NALM6 (cell line): ENCODE data around the genes PRKAR2A and IP6K1.

DNA sequence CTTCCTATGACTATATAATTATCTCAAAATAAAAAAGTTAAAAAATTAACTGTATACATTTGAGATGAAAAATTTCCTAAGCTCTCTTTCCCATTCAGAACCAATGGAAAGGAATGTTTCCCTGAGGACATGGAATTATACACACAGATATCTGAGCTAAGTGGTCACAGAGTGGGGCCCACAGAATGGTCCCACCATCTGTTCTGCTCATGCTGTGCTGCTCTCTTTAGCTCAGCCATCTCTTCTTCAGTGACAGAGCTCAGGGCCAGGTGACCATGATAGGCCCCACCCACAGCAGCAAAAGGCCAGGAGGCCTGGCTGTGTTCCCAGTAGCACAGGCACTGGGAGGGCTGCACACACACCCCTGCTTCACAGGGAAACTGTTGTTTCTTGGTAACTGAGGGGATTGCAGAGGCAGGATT lies 4.9 kb upstream of the FBXW12 start:
- PRO-cap: no peak

- PRO-cap: bidirectional peak, plus-strand start at chr3:48429424, minus-strand start at chr3:48429489
Measured at GRCh38 chr3:48429195-48429678, 649 bp downstream of the PLXNB1 start.

DNA sequence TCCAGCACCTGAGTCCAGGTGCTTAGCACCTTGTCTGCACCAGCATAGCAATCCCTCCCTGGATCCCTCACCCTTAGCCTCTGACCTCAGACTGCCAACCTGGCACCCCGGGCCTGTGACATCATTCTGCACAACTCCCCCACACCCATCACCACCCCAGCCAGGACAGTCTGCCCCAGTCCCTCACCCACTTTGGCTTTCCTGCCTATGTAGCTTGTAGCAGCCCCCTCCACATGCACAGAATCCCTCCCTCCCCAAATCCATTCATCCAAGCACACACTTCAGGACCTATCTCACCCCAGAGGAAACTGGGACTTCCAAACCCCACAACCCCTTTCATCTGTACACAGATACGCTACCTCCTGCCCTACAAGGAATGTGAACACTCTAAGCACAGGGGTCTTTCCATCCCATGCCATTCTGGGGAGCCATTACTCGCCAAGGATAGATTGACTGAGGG lies 905 bp upstream of the PLXNB1 start:
- PRO-cap: no peak

DNA sequence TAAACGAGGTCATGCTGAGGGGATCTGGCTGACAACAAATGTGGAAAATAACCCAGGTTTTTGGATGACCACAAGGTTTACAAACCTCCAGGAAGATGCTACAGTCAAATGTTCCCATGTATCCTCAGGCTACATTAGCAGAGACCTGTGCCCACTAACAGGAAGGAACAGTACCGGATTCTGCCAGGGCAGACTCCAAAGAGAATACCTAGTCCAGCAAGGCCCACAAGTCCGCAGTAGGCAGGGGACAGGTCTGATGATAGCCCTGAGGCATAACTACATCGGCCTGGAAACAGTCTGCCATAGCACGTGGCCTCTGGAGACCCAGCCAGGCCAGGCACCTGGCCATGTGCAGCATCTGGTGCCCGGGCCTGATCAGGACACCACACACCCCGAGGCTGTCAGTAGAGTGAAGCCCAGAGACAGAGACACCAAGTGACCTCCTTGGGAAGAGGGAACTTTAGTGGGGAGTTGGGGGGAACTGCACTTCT lies 1.4 kb downstream of the SHISA5 start:
- PRO-cap: no peak

GRCh38 chr3:48623827-48624435 lies 2.4 kb upstream of the TMEM89 start:
- PRO-cap: no peak

- PRO-cap: unidirectional peak, plus-strand start at chr3:48634984
Measured at GRCh38 chr3:48634487-48635352, 541 bp downstream of the SLC26A6 start.

GRCh38 chr3:48655969-48656904 lies 6.4 kb downstream of the CELSR3 start:
- PRO-cap: bidirectional peak, plus-strand start at chr3:48656270, minus-strand start at chr3:48656198

- PRO-cap: no peak
Measured at GRCh38 chr3:48663467-48664537, 1.1 kb upstream of the CELSR3 start.

DNA sequence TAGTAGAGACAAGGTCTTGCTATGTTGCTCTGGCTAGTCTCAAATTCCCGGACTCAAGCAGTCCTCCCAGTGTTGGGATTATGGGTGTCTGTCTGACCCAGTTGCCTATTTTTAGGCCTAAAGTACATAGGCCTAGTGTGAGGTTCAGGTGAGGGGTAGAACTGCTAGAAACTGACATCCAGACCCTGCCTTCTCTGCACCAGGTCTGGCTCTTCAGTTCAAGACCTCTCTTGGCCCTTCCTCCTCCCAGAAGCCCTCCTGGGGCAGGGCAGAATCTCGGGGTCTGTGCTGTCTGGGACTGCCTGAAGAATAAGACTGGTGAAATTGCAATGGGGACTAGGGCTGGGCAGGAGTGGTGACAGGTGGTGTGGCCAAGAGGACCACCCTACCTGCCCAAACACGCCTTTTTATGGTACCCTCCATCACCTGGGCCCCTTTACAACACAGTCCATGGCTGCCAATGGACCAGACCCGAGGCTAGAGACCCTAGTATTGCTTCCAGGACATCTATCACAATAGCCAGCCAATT lies 1.4 kb upstream of the NCKIPSD start:
- PRO-cap: no peak

DNA sequence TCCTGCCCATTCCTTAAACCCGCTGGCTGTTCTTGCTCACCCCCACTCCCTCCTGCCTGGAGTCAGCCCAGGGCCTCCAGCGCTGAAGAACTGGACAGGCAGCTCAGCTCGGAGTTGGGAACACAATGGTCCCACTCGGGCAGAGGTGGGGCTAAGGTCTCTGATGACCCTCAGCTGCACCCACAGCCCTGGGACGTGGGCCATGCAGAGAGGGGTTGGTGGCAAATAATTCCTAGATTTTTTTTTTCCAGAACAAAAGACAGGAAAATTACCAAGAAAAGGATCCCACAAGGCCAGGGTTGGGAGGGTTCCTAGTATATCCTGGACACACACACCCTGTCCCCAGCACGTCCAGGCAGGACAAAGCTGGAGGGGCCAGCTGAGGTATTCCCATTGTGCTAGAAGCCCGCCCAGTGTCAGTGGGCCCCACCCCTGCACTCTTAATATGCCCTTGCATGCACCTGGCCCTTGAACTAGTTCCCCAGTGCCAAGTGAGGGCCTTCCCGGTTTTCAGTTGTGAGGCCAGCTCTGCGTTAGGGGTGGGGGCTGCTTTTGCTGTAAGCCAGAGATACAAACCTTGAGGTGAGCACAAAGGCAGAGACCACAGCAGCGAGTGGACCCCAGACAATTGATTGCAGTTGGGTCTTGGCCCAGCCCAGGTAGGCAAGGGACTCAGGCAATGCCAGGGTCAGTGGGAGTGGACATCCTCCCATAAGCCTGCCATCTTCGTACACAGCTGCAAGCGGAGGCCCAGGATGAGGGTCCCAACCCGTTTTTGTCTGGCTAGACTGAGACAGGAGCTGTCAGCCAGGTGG lies 22.2 kb upstream of the IP6K2 start:
- PRO-cap: no peak

DNA sequence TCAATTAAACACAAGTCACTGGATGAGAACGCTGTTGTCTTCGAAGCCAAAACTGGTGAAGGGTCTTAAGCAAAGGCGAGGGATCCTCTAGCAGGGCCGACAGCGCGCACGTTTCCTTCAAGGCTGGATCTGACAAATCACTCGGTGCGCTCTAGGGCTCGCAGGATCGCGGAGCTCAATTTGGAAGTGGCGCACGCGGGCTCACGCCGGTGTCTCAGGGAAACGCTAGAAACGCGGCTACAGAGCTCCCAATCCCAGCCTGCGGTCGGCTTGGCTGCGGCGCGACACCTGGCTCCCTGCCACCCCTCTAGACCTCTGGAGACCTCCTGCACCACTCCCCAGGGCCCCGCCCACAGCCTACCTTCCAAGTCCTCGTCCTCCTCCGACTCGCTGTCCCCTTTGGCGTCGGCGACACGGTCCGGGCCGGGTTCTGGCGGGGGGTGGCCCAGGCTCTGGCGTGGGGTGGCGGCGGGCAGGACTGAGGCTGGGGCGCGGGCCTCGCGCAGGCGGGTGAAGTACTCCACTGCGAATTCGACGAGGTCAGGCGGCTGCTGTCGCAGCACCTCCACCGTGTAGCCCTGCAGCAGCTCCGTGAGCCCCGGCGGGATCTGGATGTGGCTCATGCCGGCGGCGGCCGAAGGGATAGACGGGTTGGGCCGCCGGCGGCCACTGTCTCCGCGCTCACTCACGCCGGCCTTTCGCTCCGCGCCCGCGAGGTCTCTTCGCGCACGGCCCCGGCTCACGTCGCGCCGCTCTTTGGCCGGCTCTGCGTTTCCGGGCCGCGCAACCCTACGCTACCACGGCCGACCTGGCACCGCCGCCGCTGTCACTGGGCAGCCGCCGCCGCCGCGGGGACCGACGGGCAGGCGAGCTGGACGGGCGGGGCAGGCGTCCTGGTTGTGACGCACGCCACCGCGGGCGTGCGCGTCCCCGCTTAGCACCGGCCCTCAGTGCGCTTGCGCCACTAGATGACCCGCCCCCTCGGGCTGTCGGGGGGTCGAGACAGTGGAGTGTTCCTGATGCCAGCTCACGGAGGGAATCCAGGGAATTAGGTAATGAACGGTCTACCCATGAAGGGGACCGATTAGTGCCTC lies at the start of gene PRKAR2A:
Gene PRKAR2A (minus strand): TSS at position 901 of the 1,094 bp plus-strand sequence.
- PRO-cap: unidirectional peak, plus-strand start at position 516 of the sequence; bidirectional peak, plus-strand start at position 974 of the sequence, minus-strand start at position 831 of the sequence

- PRO-cap: no peak
Measured at GRCh38 chr3:48899211-48899731, 589 bp upstream of the SLC25A20 start.

- PRO-cap: no peak
Measured at GRCh38 chr3:49114126-49114596, 6.5 kb downstream of the USP19 start.

- PRO-cap: no peak
Measured at GRCh38 chr3:49339688-49339839, 289 bp downstream of the USP4 start.

DNA sequence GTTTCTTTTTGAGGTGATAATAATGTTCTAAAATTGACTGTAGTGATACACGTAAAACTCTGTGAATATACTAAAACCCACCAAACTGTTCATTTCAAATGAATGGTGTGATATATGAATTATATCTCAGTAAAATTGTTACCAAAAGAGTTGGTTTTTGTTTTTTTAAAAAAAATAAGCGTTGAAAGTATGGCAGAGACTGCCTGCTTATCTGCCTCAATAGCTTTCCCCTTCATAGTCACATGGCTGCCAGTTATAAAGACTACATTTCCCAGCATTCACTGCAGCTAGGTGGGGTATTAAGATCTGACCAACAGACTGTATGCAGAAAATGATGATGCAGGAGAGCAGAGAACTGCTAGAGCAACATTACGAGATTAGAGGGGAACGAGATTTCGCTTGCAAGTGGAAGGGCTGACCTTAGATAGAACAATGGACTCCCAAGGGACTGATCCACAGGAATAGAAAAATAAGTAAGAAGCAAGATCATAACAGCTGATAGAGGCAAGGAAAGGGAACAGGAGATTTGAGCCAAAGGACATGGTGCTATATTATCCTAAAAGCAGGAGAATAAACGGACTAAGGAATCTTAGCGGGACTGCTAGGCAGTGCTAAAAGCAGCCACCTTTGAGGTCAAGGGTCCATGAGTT lies 14.3 kb downstream of the RHOA start:
- PRO-cap: no peak

DNA sequence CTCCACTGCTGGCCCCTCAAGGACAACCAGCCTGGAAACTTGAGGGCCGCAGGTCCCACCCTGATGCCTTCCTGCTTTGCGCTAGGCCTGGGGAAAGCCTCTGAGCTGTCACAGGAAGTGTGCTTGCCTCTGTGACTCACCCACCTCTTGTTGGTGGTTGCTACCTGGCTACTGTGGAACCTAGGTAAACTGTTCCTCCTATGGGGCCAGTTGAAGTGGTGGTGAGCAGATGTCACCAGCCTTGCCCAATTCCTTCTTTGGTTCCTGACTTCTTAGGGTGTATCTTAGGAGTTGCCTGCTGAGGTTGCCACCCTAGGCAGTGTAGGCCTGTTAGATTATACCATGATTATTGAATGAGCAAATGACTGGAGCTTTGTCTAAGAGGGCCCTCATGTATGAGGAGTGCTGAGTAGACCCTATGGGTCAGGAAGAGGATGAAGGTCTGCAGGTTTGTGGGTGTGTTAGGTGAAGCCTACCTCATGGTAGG lies 48.9 kb downstream of the BSN start:
- PRO-cap: no peak

GRCh38 chr3:49785755-49786618 lies at the start of gene IP6K1:
Gene IP6K1, minus strand, starts transcription at chr3:49786542.
- PRO-cap: unidirectional peak, plus-strand start at chr3:49785894; bidirectional peak, plus-strand start at chr3:49786752, minus-strand start at chr3:49786543

DNA sequence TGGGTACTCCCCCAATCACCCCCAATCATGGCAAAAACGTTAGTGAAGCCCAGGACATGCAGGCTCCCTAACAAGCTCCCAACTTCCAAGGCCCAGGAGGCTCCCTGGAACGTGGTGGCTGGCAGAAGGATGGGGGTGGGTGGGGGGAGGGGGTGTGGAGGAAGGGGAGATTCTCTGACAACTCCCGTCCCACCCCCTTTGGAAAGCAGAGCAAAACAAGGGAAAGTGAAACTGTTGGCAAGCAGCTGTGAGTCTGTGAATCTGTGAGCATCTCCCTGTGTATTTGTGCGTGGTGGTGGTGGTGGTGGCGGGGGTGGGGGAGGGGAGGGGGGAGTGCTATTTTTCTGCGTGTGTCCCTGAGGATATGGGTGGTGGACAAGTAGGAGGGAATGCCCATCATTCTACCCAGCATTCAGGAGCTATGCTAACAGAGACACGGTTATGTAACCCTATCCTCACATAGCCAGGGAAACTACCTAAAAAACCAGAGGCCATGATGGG lies 2.0 kb downstream of the MST1R start:
- PRO-cap: no peak

GRCh38 chr3:50115219-50116046 lies 26.7 kb downstream of the RBM5 start:
- PRO-cap: no peak

DNA sequence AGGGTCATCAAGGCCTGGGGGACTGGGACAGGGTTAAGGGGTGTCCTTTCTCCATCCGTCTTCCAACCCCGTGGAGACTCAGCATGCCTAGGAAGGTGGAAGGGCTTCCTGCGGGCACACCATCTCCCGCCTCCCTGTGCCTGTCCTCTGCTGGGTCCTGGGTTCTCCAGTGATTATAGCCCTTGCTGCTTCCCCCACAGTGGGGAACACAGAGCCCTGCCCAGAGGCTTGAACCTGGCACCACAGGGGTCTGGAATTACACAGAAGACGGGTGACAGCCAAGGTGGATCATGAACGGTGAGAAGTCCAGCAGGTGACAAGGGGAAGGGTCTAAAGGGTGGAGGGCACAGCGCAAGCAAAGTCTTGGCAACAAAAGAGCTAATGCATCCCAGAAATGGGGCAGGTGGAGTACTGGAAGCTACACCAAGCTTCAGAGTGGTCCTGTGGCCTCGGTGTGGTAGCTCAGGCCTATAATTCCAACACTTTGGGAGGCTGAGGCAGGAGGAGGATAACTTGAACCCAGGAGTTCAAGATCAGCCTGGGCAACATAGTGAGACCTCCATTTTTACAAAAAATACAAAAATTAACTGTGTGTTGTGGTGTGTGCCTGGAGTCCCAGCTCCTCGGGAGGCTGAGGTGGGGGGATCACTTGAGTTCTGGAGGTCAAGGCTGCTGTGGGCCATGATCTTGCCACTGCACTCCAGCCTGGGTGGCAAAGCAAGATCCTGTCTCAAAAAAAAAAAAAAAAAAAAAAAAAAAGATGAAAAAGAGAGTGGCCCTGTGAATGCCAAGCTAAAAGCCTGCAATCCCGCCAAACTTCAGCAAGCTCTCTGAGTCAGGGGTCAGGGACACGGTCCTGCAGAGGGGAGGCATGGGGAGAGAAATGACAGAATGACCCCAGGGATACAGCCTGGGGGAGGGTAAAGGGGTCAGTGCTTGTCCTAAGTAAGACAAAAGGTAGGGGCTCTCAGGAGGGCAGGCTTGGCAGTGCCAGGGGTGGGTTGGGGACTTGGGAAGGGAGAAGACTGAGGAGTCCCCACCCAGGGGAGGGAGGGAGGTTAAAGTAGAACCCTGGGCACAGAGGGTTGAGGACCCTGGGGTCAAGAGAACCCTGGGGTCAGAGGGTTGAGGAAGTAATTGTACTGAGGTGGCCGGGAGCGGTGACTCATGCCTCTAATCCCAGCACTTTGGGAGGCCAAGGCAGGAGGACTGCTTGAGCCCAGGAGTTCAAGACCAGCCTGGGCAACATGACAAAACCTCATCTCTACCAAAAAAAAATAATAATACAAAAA lies 5.7 kb upstream of the SEMA3B start:
- PRO-cap: no peak